Pericardium (tissue), 1 donor: ENCODE results near the genes CXCL3, PPEF2, NAAA and SDAD1.

- RRBS, result 2% methylated on average over 4 of the region's 77 CpGs
These were observed at the start of gene CXCL3 for GRCh38 chr4:74038241-74039372. TSS of gene CXCL3 (minus strand) at chr4:74038689.

GRCh38 chr4:74122920-74123644, 24.1 kb upstream of the CXCL2 start:
- RRBS, result no CpG with 5 or more reads among the region's 1 CpG

- RRBS, result no CpG with 5 or more reads among the region's 2 CpGs
These were observed 9.6 kb downstream of the MTHFD2L start for GRCh38 chr4:74167591-74167919.

GRCh38 chr4:74214628-74215006, 56.7 kb downstream of the MTHFD2L start:
- RRBS, result no CpG with 5 or more reads among the region's 4 CpGs

DNA sequence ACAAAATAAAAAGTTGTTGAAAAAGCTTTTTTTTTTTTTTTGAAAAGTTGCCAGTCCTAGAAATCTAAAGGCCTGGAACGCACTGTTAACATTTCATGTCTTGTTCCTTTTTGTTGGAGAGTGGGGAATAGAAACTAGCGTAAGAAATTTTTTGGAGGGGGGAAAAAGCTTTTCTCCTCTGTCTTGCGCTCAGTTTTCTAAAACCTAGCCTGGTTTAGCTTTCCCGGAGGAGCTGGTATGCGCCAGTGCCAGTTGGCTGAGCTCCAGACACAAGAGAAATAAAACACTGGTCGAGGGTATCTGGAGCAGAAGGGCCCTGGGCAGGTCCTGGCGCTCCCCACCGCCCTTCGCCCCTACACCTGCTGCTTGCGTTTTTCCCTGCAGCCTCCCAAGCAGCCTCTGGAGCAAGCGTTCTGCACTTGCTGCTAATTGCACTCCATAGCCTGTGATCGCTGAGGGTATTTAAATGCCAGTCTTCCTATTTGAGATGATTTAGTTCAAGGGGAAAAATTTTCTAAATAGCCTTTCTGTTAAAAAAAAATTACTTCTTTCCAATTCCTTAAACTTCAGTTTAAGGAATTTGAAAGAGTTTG, 791 bp downstream of the EREG start:
- RRBS, result no CpG with 5 or more reads among the region's 12 CpGs

GRCh38 chr4:74448545-74449434, 3.9 kb downstream of the AREG start:
- RRBS, result no CpG with 5 or more reads among the region's 6 CpGs

DNA sequence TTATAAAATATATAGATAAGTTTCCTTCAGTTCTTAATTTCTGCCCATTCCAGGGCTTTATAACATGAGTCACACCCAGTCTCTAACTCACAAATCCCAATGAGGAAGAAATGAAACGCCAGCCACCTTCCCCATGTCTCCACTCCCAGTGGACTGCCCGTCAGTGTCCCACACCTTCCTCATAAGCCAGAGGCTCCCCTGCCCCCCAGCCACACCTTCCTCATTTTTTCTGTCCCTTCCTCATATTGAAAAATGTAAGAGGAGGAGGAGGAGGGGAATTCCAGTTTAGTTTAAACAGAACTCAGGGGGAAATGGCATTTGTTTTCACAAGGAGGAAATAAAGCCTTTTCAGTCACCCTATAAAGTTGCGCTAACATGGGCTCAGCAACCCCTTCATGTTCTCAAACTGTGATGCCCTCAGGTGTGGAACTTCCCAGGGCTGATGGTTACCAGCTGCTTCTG, 97.8 kb downstream of the PARM1 start:
- RRBS, result no CpG with 5 or more reads among the region's 3 CpGs

DNA sequence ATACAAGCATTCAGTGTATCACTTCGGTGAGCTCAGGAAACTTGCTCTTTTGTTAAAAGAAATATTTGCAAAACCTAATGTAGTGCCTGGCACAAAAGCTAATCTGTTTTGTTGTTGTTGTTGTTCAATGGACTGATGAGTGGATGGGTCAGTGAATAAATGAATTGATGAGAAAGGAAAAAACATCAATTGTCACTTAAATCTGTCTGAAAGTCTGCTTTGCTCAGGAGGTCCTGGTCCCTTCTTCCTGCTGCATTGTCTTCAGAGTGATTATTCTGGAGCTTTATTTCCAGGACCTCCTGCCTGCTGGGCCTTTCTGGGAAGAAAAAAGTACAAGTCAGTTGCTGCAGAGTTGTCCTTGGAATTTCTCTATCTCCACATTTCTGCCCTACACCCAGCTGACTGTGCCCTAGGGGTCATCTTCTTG, 186.6 kb downstream of the RCHY1 start:
- RRBS, result no CpG with 5 or more reads among the region's 1 CpG

GRCh38 chr4:75707946-75708502, 16.4 kb upstream of the USO1 start:
- RRBS, result no CpG with 5 or more reads among the region's 3 CpGs

DNA sequence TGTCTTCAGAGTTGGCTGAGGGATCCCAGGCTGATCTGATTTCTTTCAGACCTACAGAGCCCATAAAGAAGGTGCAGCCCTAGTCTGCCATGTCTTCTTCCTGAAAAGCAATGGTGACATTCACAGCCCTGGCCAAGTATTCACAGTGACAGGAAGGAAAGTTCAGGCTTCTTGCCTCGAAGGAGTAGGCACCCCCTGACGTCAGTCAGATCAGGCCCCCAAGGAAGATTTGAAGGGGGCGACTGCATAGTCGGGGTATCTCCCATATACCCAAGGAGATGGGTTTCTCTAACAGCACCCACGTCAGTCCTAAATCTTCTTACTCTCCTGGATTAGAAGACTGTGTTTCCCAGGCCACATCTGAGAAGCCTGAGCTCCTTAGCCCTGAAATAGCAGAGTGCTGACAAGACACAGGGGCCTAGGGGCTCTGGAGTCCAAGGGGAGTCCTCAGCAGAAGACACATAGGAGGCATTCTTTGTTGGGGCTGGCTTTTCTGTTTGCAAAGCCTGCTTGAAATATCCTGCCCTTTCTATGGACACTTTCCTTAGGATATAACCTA, at the start of gene PPEF2:
TSS of gene PPEF2 (minus strand) at position 144 of the 559 bp plus-strand sequence.
- RRBS, result no CpG with 5 or more reads among the region's 5 CpGs

GRCh38 chr4:75940707-75941464, at the start of gene NAAA:
TSS of gene NAAA (minus strand) at chr4:75941013.
- RRBS, result 2% methylated on average over 33 of the region's 72 CpGs

DNA sequence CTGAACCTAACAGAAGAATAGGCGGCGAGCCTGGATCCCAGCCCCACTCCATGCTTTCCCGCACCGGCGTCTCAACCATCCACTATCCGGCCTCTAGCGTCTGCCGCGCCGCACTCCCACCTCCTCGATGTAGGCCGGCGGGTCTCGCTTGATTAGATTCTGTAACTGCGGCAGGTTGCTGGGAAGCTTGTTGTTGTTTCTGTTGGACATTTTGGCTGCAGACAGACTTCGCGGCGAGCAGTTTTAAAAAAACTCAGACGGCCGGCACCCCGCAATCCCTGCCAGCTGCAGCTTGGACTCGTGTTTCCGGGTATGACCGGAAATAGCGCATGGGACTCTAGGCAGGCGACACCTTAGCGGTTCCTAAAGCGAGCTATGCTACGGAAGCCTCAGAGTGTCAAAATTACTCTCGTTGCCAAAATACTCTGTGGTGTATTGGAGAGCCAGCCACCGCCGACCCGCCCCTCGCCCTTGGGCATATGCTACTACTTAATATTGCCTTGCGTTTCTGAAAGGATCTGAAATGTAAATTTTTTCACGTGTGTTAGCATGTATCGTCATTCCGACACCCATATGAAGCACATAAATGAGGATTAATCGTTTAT, at the start of gene SDAD1:
TSS of gene SDAD1 (minus strand) at position 314 of the 605 bp plus-strand sequence.
- RRBS, result under 1% methylated on average over 9 of the region's 39 CpGs

GRCh38 chr4:76187028-76187605, 26.5 kb downstream of the SCARB2 start:
- RRBS, result no CpG with 5 or more reads among the region's 4 CpGs

GRCh38 chr4:76210657-76210943, 3.0 kb downstream of the SCARB2 start:
- RRBS, result no CpG with 5 or more reads among the region's 3 CpGs

GRCh38 chr4:76278536-76279148, 27.1 kb downstream of the FAM47E start:
- RRBS, result no CpG with 5 or more reads among the region's 1 CpG

GRCh38 chr4:76307002-76307109, 323 bp downstream of the STBD1 start:
- RRBS, result no CpG with 5 or more reads among the region's 4 CpGs

DNA sequence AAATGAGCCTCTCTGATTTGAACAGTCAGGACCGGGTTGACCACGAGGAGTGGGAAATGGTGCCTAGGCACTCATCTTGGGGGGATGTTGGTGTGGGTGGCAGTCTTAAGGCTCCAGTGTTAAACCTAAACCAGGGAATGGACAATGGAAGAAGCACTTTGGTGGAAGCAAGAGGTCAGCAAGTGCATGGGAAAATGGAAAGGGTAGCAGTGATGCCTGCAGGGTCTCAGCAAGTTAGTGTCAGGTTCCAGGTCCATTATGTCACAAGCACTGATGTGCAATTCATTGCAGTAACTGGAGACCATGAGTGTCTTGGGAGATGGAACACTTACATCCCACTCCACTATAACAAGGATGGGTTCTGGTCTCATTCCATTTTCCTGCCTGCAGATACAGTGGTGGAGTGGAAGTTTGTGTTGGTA, 3.0 kb downstream of the STBD1 start:
- RRBS, result no CpG with 5 or more reads among the region's 2 CpGs

GRCh38 chr4:76579452-76579792, 144.4 kb downstream of the SHROOM3 start:
- RRBS, result no CpG with 5 or more reads among the region's 2 CpGs

GRCh38 chr4:76629247-76629798, 194.3 kb downstream of the SHROOM3 start:
- RRBS, result no CpG with 5 or more reads among the region's 5 CpGs